ENCODE measurements around a stretch of chr3.

GRCh38 chr3:127813898-127814299, 8.4 kb downstream of the MGLL start:
- PRO-cap = no peak

DNA sequence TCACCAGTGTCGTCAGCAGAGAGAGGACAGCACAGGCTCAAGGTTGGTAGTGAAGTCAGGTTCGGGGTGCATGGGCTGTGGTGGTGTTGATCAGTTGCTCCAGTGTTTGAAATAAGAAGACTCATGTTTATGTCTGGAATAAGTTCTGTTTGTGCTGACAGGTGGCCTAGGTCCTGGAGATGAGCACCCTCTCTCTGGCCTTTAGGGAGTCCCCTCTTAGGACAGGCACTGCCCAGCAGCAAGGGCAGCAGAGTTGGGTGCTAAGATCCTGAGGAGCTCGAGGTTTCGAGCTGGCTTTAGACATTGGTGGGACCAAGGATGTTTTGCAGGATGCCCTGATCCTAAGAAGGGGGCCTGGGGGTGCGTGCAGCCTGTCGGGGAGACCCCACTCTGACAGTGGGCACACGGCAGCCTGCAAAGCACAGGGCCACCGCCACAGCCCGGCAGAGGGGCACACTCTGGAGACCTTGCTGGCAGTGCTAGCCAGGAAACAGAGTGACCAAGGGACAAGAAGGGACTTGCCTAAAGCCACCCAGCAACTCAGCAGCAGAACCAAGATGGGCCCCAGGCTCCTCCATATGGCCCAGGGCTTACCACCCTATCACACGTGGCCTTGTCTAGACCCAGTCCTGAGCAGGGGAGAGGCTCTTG, 18.6 kb downstream of the SEC61A1 start:
- PRO-cap = no peak

- PRO-cap = no peak
These were observed 20.0 kb downstream of the SEC61A1 start for GRCh38 chr3:128071994-128072946.

GRCh38 chr3:128094318-128094822, 29.2 kb downstream of the RUVBL1 start:
- PRO-cap = no peak

DNA sequence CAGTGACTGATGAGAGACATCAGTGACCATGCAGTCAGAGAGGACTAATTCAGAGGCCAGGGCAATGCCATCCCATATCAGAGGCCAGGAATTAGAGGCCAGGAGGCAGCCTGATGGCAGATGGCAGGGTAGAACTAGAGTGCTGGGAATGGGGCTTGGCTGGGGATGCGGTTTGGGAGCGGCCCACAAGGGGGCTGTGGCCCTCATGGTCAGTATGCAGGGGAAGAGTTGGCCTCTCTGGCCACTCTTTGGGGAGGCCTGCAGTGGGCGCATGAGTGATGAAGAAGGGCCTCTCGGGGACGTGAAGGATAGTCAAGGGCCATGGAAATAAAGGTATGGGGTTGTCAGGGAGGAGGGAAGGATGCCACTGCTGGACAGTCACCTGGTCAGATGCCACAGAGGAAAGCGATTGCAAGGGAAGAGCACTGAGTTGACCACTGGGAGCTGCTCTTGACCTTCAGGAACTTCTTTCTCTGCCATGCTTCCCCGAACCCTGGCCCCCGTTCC, 101.7 kb downstream of the EEFSEC start:
- PRO-cap = no peak

DNA sequence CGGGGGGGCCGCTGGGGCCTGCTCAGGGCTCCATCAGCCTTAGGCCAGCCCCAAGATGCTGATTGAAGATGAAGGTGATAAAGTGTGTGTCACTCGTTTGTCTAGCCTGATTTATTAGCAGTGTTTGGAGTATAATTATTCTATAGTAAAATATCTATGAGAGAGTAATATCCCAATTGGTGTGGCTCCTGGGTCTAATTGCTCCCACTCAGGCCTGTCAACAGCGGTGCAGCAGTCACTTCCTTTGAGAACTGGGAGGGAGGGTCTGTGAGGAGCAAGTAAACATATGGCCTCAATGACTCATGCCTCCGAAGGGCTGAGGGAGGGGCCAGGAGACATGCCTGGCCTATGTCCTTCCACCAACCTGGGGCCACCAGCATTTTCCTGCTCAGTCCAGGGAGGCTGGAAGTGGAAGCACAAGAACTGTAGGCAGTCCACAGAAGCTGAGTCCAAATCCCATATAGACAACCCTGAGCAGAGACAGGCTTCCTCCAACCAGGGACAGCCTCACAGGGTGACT, 123.2 kb downstream of the DNAJB8 start:
- PRO-cap = no peak

- PRO-cap = no peak
These were observed 84.6 kb downstream of the DNAJB8 start for GRCh38 chr3:128382181-128382460.

DNA sequence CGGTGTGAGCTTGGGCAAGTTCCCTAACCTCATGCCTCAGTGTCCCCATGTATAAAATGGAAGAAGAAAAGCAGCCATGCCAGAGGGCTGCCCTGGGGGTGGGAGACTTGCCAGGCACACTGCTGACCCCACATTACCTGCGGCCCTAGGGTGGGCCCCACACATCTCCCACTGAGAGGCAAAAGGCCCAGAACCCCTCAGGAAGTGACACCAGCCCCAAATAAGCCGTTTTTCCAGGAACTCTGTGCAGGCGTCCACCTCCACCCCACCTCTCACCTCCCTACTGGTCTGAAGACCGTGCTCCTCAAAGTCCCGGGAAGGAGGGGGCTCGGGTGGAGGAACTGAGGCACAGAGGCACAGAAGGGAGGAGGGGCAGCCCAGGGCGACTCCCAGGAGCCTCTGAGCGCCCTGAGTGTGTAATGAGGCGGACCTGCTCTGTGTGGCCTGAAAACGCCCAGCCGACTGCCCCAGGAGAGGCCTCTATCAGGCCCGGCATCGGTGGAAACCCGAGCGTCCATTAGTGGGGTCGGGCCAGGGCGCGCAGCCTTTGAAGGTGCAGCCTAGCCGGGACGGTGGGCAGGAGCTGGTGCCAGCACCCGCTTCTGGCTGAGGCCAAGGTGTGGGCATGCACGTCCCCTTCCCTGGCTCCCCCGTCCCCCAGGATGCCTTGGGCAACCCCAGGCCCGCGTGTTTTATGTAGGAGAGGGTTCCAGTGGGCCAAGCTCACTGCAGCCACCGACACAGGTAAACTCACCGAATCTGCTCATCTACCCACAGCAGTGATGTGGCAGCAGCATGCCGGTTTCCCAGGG, 55.9 kb downstream of the DNAJB8 start:
- PRO-cap = no peak

DNA sequence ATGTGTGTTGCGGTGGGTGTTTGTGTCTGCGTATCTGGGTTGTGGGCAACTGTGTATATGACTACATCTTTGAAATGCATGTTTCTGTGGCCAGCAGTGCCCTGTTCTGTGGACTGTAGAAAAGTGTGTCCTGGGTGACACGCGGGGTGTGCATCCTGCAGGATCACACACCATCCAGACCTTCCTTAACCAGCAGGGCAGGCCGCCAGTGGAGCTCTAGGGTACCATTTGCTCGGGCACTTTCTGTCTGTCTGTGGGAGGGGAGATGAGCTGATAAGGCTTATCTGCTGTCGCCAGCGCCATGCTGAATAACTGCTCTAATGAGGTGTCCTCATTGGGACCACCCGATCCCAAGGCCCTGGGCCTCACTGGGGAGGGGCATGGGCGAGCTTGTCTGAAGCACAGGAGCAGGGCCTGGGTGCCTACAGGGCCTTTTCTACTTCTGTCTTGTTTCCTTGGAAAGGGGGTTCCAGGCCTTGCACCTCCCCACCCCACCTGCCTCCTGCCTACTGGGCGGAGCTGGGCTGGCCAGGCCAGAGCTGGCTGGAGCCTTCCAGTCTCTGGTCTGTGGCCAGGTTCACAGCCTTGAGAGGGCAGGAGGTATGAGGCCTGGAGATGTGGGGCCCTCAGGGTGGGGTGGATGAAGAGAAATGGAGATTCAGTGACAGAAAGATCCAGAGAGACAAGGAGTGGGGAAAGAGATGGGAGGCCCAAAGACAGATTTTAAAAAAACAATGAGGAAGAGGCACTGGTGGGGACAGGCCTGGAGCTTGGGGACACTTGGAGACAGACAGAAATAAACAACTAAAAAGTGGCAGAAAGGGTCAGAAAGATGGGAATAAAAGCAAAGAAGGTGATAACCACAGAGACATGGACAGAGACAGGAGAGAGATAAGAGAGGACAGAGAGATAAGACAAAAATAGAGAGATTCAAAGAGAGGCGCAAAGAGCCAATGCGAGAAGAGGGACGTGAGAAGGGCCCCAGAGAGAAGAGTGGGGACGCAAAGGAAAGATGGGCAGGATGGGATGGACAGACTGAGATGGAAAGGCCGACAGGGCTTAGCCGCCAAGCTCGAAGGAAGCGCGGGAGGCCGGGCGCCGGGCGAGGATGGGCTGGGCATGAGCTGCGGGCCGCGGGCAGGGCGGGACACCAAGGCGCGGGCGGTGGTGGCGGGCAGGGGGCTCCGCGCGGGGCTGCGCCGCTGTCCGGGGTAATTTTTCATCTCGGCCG, 2.7 kb upstream of the GATA2 start:
- PRO-cap = no peak

DNA sequence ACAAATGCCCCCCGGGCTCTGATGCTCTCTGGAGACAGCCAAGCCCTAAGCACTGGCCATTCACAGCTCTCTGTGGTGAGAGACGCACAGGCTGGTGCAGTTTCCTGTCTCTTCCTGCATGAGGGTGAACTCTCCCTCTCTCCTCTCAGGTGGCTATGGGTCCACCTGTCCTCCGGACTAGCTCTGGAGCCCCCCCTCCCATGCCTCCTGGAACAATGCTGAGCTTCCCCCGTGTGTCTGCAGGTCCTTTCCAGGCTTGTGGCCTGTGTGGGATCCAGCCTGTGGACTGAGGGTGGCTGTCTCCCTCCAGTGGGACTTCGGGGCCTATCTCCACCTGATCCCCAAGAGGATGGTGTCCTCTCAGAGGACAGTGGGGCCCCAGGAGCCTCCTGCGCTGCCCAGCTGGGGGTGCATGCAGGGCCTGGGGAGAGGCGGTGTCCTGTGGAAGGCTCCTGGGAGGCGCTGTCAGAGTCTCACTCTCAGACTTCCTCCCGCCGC, 30.3 kb upstream of the GATA2 start:
- PRO-cap = no peak

GRCh38 chr3:128681497-128681806, 30.8 kb upstream of the RPN1 start:
- PRO-cap = no peak

- PRO-cap = no peak
These were observed 28.6 kb downstream of the RAB7A start for GRCh38 chr3:128754105-128755484.

- PRO-cap = no peak
These were observed 40.2 kb downstream of the RAB7A start for GRCh38 chr3:128766061-128766631.

DNA sequence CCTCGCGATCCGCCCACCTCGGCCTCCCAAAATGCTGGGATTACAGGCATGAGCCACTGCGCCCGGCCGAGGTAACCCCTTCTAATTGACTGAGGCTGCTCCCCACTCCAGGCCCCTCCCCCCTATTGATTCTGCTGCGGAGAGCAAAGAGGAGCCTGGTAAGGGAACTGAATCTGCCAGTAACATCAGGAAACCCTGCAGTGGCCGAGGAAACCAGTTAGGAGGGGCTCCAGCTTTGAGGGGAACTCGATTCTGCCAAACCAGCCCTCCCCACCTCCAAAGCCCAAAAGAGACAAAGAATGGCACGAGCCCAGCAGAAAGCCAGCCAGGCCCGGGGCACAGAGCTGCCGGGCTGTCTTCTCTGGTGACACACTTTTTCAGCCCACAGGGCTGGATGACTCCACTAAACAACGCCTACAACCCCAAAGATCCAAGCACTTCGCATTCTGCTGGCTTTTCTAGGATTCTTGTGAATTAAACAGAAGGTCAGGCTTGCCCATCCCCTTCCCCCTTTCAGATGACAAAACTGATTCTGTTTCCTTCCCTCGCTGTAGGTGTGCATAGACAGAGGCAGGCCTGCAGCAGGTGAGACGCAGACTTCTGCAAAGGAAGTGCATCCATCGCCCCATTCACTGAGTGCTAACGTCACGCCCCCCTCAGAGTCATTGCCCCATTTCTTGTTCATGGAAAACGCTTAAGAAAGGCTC, 14.9 kb upstream of the ACAD9 start:
- PRO-cap = no peak

DNA sequence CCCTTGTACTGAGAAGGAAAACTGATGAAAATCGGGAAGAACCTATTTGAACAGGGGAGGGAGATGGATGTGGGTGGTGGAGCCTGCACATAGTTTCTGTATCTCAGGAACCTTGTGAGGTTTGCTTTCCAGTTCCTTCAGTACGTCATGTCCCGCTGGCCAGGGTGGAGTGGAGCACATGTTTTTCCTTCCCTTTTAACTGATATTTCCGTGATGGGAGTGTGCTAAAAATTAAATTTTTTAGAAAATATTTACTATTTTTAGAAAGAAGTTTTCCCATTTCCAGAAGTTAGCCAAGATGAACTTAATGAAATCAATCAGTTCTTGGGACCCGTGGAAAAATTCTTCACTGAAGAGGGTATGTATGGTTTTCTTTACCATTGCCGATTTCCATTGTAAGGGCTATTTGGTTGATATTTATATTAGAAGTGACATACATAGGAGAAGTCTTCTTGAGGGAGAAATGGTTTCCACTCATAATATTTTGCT, 5.0 kb downstream of the ACAD9 start:
- PRO-cap = no peak

DNA sequence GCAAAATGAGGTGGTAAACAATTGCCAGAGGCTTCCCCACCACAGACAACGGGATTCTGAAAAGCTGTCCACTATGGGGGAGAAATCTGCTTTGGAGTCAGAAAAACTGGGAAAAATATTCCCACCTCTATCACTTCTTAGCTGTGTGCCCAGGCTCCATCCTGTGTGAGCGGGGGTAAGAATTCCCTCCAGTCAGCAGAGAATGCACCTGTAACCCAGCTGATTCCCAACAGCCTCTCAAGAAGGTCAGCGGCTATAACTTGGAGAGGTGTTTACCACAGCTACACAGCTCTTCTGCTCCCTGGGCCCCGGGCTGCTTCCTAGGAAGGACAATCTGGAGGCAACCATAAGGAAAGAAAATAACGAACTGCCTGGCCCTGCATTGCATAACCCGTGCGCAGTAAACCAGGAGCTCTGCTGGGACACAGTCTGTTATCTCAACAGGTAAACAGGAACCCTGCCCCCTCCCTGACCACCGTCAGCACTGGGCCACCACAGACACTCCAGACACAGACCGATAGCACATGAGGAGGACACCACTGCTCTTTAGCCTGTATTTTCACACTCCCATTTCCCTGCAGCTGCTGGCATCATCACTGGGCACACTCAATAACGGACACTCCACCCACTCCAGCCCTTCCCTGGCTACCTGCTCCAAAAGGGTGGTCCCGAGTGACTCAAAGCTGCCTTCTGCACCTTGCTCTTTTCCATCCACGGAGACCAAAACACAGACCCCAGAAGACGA, 2.1 kb downstream of the RAB43 start:
- PRO-cap = no peak

GRCh38 chr3:129160323-129160843, 480 bp downstream of the ISY1 start:
- PRO-cap = no peak

GRCh38 chr3:129267742-129268101, 10.9 kb upstream of the HMCES start:
- PRO-cap = no peak

- PRO-cap = no peak
These were observed 855 bp downstream of the HMCES start for GRCh38 chr3:129279344-129280105.

- PRO-cap = bidirectional peak, plus-strand start at chr3:129315089, minus-strand start at chr3:129314859
These were observed 1.4 kb downstream of the H1-10 start for GRCh38 chr3:129314583-129315275.